Iris pigment epithelial cell (primary cell): ENCODE measurements around a stretch of chr11.

DNA sequence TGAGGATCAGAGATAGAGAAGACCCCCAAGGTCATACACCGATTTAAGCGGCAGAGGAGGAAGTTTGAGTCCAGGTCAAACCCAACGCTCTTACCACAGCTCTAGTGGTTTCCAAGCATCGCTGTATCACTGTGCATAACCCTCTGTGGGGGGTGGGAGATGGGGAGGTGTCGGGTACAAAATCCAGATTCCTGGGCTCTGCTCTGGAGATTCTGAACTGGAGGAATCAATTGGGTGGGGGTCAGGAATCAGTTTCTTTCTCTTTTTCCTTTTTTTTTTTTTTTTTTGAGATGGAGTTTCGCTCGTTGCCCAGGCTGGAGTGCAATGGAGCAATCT lies 694 bp downstream of the DNAJC4 start:
- RRBS, result no CpG with 5 or more reads among the region's 7 CpGs

- RRBS, result no CpG with 5 or more reads among the region's 6 CpGs
Observed at GRCh38 chr11:64238194-64238798, 2.6 kb upstream of the ENSG00000286264 start.

DNA sequence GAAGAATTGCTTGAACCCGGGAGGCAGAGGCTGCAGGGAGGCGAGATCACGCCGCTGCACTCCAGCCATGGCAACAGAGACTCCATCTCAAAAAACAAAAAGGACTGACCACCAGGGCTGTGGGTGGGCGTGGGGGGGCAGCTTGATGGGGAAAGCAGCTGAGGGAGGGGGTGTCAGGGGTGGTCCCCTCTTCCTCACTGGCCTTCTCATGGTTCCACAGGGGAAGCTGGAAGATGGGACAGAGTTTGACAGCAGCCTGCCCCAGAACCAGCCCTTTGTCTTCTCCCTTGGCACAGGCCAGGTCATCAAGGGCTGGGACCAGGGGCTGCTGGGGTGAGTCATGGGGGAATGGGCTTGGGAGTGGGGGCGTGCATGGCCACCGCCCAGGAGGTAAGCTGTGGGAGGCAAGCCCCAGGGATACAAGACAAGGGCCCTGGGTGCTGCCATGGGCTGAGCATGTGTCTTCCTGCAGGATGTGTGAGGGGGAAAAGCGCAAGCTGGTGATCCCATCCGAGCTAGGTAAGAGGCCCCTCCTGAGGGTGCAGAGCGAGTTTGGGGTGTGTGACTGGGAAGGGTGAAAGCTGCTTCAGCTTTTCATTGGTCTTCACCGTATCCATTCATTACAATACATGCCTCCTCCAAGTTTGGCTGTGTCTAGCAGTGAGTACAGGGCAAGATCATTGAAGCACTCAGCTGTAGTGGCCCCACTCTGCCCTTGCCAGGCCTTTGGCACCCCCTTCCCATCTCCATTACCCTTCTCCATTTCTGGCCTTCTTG lies 2.3 kb downstream of the ENSG00000286264 start:
- RRBS, result no CpG with 5 or more reads among the region's 11 CpGs

GRCh38 chr11:64271310-64271966 lies 13.0 kb downstream of the BAD start:
- RRBS, result 2% methylated on average over 5 of the region's 36 CpGs

- RRBS, result 3% methylated on average over 6 of the region's 13 CpGs
Observed at GRCh38 chr11:64318357-64318563, 339 bp downstream of the PRDX5 start.

DNA sequence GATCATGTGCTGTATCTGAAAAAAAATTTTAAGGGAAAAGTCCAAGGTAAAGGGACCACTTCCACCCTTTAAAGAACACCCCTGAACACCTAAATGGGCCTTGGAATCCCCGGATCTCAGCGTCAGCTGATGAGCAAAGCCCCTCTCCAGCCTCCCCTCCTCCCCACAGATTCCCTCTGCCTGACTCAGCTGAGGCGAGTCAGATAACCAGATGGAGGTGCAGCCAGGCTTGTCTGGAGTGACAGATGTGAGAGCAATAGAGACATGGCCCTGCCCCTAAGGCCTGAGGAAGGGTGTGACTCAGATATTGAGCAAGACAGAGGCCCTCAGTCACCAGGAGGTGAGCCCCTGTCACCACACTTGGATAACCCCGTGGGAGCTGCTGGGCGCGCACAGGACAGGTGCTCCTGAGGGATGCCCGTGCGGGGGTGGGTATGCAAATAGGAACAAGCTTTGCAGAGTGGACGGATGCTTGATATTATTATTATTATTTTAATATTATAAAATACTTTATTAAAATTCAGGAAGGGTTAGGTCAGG lies 4.9 kb upstream of the CCDC88B start:
- RRBS, result no CpG with 5 or more reads among the region's 9 CpGs

GRCh38 chr11:64340379-64341426 lies 699 bp downstream of the CCDC88B start:
- RRBS, result 20% methylated on average over 3 of the region's 48 CpGs

GRCh38 chr11:64356957-64357508 lies 1.9 kb upstream of the RPS6KA4 start:
- RRBS, result no CpG with 5 or more reads among the region's 14 CpGs

DNA sequence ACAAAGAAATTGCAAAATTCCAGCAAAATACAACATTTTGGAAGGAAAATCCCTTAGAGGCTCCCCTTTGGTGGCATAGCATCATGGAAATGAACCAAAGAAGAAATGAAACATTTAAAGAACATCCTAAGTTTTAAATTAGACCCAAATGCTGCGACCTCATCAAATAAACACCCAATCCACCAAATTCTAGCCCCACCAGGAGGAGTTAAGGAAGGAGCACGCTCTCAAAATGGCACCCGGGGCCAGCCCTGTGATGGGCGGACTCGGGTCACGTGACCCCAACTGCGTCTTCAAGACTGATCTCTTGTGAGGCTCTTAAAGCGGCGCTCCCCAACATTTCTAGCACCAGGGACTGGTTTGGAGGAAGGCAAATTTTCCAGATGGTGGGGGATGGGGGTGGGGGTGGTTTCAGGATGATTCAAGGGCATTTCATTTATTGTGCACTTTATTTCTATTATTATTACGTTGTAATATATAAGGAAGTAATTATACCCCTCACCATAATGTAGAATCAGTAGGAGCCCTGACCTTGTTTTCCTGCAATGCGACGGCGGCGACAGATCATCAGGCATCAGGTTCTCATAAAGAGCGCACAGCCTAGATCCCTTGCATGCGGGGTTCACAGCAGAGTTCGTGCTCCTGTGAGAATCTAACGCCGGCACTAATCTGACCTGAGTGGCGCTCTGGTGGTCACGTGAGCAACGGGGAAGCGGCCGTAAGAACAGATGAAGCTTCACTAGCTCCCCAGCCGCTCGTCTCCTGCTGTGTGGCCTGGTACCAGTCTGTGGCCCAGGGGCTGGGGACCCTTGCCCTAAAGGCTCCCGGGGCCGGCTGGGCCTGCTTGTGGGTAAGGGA lies 55.4 kb upstream of the SLC22A11 start:
- RRBS, result no CpG with 5 or more reads among the region's 28 CpGs

DNA sequence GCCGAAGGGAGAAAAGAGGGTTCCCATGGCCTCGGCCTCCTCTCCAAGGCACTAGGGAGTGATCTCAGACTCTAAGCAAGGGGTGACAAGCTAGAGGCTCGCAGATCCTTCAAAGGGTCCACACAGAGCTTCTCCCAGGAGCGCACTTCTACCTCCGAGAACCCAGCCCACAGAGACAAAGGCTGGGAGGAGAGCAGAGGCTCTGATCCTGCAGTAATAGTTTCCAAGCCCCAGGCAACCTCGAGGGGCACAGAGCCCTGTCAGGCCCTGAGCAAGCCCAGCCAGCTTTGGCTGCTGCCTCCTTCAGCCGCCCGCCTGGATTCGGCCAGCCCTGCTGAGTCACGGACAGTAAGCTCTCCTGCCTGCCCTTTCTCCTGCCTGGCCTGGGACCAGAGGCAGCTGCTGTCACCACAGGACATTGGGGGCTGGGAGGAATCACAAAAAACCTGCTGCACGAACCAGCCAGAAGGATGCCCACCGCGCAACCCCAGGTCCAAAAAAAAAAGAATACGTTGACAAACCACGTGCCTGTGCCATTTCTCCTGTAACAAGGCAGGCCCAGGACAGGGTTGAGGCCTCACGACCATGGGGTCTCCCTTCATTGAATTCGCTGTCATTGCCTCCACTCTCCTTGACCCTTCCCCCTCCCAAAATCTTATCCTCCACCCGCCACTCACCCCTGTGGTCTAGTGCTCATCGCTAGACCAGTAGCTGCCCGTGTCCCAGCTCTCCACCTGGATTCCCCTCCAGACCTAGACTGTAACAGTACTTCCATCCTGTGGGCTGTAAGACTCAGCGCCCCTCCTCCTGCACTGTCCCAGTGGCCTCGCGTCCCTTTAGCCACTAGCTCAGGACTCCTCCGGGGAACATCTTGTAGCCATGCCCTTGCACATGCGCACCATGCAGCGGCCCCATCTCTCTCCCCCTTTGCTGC lies 7.6 kb upstream of the SLC22A12 start:
- RRBS, result no CpG with 5 or more reads among the region's 26 CpGs

DNA sequence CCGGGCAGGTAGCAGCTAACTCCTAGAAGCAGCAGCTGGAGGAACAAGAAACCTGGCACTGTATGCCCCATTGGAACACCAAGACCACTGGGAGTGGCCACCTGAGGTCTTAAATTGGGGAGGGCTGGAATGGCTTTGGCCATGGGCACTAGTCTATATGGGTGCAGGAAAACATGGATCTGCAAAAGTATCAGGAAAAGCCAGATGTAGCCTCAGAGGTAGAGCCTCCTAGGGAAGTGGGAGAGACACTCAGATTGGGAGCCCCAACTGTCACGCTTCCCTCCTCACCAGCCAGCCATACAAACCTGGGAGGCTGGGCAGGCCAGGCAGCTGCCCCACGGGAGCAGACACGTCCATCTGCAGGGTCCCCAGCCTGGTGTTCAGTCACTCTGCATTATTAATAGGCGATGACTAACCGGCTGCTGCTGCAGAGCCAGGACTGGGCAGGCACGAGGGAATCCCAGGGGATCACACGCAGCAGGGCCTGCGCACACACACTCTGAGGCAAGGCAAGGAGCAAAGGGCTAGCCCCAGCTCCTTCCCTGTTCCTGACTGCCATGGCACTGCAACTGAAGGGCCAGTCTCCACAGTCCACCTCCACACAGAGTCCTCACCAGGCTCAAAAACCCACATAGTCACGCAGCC lies 47.7 kb downstream of the NRXN2 start:
- RRBS, result no CpG with 5 or more reads among the region's 10 CpGs

GRCh38 chr11:64725896-64726824 lies 3.2 kb upstream of the NRXN2 start:
- RRBS, result 17% methylated on average over 2 of the region's 12 CpGs

GRCh38 chr11:64742001-64742710 lies 1.8 kb downstream of the RASGRP2 start:
- RRBS, result 5% methylated on average over 7 of the region's 43 CpGs

GRCh38 chr11:64743737-64743882 lies 332 bp downstream of the RASGRP2 start:
- RRBS, result 4% methylated on average over 10 of the region's 10 CpGs

DNA sequence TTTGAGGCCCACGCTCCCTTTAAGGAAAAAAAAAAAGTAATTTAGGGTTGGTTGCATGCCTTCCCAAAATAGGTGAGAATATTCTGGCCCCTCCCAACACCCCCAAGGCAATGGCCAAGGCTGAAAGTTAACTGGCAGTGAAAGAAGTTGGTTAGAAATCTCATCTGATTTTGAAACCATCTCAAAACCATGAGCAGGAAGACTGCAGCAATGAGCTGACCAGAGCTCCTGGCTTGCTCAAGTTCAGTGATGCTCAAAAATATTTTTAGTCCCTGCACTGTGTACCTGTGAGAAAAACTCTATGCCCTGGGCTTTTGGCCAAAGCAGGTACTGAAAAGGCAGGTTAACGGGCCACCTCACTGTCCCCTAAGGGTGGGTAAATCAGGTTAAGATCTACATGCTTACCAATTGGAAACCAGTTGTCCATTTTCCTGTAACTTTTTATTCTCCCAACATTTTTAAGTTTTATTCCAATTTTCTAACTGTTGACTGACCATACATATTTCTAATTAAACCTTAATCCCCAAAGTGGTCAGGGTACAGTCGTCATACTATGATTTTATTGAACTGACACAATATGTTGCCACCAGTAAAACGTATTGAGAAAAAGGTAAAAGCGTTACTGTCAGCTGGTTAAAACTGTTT lies 5.4 kb downstream of the SF1 start:
- RRBS, result no CpG with 5 or more reads among the region's 5 CpGs

DNA sequence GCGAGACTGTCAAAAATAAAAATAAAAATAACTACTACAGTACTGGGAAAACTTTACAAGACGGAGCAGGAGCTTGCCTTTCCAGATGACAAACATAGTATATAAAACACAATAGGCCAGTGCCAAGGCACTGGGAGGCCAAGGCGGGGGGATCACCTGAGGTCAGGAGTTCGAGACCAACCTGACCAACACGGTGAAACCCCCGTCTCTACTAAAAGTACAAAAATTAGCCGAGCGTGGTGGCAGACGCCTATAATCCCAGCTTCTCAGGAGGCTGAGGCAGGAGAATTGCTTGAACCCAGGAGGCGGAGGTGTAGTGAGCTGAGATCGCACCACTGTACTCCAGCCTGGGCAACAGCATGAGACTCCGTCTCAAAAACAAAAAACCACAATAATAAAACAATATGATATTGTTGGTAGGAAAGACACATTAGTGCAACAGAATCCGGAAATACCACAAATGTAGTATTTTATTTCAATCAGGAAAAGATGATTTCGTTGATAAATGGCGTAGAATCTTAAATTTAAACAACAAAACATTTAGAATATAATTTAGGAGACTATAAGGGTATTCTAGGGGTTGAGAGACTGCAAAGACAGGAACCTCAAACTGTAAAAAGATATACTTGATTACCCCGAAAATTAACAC lies 1.5 kb upstream of the SF1 start:
- RRBS, result no CpG with 5 or more reads among the region's 16 CpGs

DNA sequence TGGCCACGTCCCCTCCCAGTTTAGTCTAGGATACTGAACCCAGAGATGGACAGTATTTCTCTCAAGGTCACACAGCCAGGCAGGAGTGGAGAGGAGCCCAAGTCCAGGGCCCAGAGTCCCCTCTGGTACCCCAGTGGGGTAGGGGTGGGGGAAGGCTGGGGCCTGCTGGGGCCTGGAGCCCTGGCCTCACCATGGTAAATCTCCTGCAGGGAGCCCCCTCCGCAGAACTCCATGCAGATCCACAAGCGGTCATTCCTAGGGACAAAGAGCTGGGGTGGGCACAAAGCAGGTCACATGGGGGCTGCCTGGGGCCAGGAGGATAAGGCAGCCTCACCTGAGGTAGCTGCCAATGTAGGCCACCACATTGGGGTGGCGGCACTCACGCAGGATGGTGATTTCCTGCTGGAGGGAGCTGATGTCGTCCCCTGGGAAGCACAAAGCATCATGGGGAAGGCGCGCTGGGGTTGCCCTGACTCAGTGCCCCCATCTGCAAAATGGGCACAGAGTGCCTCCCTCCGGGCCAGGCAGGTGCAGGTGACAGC lies 714 bp downstream of the MAP4K2 start:
- RRBS, result no CpG with 5 or more reads among the region's 9 CpGs

DNA sequence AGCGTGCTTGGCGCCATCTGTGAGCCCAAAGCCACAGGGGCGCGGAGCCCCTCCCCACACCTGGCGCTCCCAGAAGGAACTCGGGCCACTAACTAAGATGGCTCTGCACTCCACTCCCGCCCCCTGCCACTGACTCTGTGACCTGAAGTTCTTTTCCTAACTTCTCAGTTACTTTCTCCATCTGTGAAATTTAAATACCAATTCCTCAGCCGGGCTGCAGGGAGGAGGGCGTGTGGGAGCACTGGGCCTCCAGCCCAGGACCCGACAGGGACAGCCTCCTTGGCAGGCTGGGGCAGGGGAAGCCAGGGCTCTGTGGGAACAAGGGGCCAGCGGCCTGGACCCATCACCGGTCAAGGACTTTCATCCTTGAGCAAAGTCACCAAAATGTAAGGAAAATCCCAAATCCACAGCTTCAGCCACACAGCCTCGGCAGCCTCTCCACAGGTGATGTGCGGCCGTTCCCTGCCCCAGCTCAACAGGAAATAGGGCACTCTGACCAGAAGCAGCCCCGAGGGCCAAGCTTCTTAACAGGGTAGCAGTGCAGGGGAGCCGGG lies 14.7 kb downstream of the EHD1 start:
- RRBS, result no CpG with 5 or more reads among the region's 17 CpGs

GRCh38 chr11:64878741-64879583 lies 541 bp upstream of the EHD1 start:
- RRBS, result no CpG with 5 or more reads among the region's 56 CpGs

DNA sequence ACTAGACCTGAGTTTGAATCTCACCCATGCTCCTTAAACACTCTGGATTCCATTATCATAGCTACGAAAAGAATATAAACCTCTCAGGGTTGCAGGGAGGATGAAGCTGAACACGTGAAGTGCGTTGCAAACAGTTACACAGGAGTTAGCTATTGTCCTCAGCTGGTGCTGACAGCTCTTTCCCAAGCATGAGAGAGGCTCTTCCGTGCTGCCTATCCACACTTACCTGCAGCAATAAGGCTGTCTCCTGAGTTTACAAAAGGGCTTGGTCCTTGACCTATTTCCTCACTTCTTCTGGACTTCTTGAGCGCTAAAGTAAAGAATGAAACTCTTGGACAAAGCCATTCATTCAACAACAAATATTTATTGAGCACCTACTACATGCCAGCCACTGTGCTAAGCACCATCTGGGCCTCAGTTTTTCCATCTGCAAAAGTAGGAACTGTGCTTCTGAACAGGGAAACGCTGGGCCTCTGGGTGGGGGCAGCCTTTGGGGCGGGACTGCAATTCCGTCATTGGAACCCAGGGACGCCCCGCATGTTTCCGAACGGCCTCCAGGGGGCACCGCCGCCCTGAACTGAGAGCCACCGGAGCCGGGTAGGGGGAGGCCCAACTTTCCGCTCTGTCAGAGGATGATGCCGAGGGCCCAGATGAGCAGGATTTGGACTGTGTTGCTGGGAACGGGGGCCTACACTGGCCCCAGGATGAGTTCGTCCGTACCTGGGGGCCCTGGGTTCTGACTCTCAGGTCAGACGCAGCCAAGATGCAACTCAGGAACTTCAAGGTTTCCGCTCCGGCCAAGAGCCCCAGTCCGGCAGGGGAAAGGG lies 631 bp upstream of the ARL2 start:
- RRBS, result no CpG with 5 or more reads among the region's 25 CpGs